A375 (cell line): ENCODE measurements around a stretch of chr22.

GRCh38 chr22:27799016-27799582 is 2.5 kb downstream of the MN1 start:
- RAMPAGE, long total RNA, result no peak

DNA sequence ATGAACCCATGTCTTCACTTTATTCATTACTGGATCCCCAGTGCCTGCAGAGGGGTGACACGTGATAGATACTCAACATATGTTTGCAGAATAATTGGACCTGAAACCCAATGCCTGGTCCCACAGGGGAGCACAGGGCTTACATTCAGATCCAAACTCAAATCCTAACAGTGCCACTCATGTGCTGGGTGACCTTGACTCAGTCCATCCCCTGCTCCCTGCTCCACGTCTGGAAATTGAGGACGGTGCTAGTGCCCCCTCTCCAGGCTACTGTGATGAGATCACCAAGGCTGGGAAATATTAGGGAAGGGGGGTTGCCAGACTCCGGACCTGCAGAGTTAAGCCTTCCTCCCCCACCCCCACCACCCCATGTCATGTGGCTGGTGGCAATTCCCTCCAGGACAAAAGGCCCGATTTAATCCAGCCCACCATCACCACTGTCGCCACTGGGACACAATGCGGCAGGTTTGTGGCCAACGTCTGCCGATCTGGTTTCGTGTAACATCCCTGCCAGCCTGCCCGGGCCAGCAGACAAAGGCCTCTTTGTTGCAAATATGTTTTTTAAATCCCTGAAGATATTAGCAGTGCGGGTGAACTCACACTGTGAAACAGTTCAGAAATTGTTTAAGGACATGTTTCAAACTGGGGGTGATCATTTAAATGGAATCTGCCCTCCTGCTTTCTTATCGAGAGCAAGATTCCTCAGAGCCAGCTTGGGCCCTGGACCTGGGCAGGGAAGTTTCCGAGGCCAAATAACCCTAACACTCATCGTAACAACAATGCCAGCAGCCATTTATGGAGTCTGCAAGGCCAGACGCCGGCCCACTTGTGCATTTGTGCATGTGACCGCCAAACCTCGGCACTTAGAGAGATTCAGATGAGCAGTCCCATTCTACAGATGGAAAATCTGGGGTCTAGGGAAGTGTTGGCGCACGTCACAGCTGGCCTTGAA is 19.6 kb upstream of the MN1 start:
- RAMPAGE, long total RNA, result no peak

GRCh38 chr22:27907128-27908484 is 11.4 kb downstream of the PITPNB start:
- RAMPAGE, long total RNA, result no peak

- RAMPAGE, long total RNA, result no peak
Observed at GRCh38 chr22:27930347-27930671, 11.3 kb upstream of the PITPNB start.

- RAMPAGE, long total RNA, result no peak
Observed at GRCh38 chr22:28383575-28384340, 295.9 kb downstream of the TTC28 start.

GRCh38 chr22:28432928-28433364 is 246.7 kb downstream of the TTC28 start:
- RAMPAGE, long total RNA, result no peak

- RAMPAGE, long total RNA, result no peak
Observed at GRCh38 chr22:28559956-28560987, 119.4 kb downstream of the TTC28 start.

GRCh38 chr22:28581201-28581665 is 98.4 kb downstream of the TTC28 start:
- RAMPAGE, long total RNA, result no peak

DNA sequence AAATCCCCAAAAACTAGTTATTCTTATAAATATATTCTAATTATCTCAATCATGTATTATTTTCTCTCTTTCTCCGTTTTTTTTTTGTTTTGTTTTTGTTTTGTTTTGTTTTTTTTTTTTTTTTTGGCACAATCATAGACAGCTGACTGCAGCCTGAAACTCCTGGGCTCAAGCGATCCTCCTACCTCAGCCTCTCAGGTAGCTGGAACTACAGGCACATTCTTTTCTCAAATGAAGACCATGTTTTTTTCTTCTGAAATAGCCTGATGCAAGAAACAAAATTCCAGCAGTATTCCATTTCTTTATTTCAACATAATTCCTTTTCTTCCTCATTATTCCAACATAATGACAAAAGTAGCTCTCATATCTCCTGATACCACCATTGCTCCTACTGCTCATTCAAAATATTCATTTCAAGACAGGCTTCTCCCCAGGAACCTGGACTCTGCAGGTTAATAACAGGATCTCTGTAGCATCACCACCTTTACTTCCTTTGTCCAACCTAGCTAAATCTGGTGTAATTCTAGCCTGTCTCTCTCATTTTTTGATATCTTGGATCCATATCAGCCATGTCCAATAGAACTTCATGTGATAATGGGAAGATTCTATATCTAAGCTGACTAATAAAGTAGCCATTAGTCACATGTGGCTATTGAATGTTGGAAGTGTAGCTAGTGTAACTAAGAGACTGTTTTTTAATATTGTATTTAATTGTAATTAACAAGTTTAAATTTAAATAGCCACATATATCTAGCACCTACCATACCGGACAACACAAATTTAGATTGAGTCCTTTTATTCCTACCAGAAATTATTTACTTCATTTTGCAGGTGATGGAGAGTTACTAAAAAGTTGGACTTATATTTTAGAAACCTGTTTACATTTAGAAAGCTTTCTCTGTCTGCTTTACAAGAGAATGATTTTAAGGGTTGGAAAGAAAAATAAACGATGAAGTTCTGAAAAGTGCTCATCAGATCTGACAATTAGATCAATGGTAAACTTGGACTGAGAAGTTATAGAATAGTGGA is 95.4 kb downstream of the TTC28 start:
- RAMPAGE, long total RNA, result no peak

DNA sequence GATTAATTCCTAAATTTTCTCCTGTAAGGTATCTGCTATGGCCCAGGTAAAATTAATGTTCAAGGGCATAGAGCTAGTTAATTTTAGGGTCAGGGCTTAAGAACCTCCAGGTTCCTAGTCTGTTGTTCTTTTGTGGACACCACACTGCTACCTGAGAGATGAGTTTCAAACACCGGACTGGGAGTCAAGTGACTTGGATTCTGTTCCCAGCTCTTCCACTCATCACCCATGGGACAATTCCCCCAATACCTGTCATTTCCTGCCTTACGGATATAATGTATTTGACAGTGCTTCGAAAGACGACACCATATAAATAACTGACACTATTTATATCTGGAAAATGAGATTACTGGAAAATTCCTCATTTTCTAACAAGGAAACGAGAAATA is 8.5 kb downstream of the HSCB start:
- RAMPAGE, long total RNA, result no peak

GRCh38 chr22:28822772-28823575 is 50.5 kb downstream of the CCDC117 start:
- RAMPAGE, long total RNA, result no peak

DNA sequence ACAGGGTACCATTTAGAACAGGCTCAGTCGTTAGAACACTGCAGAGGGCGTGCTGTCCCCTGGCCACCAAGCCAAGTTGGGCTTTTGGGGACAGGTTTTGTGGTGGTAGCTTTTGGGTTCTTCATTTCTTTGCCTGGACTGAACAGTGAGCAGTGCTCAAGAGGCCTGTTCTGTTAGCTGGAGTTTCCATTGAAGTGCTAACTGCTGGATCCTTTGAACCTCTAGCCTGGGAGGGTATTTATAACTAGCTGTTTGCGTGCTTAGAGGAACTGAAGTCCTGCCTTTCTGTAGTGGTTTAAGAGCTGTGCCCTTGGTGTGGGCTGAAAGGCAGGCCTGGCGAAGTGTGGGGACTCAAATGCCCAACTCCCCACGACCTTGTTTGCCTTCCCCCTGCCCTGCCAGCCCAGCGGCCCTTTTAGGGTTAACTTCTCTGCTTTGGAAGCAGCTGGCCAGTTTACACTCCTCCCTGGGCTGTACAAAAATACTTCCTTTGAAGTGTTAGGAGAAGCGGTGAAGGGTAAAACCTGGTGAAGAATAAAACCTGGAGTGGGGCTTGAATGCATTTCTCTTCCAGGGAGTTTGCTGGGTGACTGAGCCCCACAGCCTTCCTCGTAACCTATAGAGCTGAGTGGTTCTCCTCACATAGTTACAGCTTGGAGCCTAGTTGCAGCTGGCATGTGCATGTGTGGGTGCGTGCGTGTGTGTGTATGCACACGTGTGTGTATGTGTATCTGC is 34.6 kb downstream of the ZNRF3 start:
- RAMPAGE, long total RNA, result no peak

GRCh38 chr22:28981703-28982551 is 79.7 kb downstream of the C22orf31 start:
- RAMPAGE, long total RNA, result no peak

DNA sequence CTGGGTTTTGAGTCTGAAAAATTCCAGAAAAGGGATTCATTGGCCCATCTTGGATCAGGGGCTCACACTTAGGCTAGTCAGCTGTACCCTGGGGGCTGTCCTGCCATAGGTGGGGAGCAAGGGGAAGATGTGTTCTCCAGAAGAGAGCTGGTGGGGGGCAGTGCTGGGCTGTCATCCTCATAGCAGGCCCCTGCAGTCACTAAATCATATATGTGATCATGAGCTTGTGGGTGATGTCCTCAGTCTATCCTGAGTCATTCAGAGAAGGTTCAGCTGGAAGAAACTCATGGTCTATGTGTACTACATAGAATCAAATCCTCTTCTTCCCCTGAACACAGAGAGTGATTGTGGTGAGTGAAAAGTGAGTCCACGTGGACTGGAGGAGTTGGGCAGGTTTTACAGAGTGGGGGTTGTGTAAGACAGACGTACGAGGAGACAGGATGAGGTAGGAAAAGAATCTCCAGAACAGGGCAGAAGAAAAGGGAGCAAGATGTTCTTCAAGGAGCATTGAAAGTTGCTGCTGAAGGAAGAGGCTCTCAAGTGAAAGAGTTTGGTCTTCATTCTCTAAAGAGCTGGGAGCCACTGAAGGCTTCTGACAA is 69.0 kb downstream of the C22orf31 start:
- RAMPAGE, long total RNA, result no peak

DNA sequence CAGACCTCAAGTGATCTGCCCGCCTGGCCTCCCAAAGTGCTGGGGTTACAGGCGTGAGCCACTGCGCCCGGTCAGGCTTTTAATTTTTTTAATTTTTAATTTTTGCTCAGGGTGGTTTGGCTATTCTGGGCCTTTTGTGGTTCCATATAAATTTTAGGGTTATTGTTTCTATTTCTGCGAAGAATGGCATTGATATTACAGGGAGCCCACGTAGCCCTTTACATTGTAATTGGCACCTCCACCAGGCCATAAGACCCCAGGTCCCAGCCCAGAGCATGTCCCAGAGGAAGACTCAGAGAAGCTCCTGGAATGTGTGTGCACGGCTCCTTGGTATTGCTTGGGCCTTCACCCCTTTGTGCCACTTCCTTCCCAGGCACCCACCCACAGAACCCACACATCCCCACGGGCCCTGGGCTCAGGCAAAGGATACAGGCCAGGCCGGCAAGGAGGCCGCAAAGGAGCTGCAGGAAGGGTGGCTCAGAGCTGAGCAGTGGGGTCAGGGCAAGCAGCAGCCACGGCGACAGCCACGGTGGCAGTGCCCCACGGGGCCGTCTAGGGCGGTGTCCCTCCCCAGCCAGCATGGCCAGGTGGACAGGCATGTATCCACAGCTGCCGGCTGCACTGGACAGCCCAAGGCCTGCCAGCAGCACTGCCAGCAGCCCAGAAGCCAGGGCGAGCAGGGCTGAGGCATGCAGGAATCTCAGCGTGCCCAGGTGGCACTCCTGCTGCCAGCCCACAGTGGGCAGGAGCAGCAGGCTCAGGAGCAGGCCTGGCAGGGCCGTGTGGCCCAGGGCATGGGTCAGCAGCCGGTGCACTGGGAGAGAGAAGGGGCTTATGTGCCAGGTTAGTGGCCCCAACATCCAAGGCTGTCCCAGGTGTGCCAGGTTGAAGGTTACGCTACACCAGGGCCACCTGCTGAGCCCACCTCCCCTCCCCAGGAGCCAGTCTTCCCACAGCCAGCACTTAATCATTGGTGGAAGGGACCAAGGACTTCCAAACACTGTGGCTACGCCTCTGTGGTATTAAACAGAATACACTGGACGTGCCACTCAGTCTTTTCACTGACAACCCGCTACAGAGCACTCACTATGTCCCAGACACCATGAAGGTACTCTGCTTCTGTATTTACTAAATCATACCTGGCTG is 4.0 kb downstream of the RHBDD3 start:
- RAMPAGE, long total RNA, result no peak

DNA sequence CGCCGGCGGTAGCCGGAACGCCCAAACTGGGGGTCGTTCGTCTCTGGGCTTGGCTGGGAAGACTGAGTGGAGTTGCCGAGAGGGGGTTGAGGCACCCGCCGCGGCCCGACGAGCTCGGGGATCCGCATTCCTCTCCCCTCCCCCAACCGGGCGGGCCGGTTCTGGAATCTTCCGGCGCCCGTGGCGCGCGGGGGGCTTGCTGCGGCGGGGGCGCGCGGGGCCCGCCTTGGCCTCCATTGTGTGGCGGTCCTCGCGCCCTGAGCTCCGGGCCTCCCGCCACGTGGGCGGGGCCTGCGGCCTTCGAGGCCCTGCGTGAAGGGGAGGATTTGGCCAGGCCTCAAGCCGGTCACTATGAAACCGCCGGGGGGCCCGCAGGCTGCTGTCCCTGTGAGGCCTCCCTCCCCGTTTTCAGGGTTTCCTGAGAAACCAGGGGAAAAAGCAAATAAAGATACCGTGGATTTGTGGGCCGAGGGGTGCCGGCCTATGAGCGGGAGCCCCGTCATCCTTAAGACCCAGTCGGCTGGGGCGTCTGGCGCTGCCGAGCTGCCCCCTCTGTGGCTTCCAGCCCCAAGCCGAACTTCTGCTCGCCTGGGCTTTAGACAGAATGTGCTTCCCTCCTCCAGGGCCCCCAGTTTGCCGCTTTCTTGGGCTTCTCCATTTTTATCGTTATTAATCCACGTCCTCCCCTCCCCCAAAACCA is 456 bp downstream of the EWSR1 start:
- RAMPAGE, long total RNA, result no peak

- RAMPAGE, long total RNA, result no peak
Observed at GRCh38 chr22:29310959-29311543, 4.4 kb downstream of the RASL10A start.

DNA sequence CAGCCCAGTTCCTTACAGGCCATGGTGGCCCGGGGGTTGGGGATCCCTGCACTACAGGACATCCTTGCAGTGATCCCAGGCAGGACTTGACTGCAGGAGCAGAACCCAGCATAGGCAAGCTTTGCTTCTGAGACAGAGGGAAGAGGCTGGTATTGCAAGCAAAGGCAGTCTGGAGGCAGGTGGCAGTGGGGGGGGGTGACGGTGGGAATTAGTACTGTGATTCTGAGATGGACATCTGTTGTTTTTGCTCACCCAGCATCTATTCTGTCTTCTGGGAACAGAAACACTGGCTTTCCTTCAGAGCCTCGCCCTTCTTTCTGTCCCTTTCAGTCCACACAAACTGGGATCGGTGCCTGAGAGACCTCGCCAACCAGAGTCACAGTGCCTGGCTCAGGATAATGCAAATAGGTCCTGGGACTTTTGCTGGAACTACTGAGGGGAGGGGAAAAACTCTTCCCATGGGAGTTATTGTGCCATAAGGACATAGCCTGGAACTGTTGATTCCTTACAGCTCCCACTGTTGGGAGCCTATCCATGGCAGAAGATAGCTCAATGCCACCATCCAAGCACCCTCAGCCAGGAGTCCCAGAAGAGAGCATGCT is 31.2 kb upstream of the RASL10A start:
- RAMPAGE, long total RNA, result no peak

GRCh38 chr22:29673274-29673473 is 46.6 kb upstream of the CABP7 start:
- RAMPAGE, long total RNA, result no peak

DNA sequence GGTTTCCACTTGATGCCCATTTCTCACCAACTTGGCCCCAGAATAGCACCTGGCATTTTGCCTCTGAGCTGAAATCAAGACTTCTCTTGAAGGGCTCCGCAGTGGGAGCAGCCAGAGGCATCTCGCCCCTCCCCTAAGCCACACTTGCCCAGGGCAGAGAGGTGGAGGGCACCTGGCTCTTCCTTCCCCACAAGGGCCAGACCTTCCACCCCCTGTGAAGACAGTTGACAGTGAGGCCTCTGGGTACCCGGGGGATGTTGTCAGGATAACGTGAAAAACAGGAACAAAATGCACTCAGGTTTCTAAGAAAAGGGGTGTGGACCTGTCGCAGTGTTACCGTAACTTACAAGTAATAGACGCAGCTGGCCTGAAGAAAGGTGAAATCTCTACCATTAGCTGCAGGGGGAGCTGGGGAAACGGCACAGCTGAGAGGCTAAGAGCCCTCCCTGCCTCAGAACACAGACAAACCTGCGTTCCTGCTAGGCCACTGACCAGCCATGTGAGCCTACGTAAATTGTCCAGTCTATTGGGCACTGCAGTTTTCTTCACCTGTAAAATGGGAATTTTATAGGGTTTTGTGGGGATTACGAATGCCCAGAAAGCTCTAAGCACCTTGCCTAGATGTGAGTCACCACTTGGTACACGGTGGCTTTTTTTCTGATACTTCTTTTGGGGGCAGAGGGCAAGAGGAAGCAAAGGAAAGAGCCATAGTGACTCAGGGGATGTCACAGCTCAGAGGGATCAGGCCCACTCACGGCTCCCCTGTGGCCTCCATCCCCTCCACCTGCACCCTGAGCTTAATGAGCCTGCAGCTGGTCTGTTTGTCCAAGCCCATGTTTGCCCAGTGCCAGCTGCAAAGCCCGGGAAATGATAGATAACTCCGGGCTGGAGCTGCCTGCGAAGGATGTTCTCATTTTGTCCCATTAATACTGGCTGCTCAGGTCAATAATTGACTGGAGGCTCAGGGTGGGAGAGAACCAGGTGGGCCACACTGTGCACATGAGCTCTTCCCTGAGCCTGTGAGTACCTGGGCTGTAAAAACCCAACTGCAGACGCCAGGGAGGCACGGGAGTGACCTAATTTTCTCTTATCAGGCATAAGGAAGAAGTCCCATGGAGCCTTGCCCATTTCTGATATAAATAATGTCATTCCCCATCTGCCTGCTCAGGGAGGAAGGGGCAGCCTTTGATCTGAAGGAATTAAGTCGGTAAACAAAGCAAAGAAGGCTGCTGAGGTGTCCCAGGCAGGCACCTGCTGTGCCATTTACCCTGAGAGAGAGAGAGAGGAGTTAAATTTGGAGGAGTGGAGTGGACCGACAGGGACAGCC is 18.3 kb upstream of the CABP7 start:
- RAMPAGE, long total RNA, result no peak